Neutrophil (primary cell): ENCODE data around the genes ALG14 and AGL.

GRCh38 chr1:94022332-94022969, 98.5 kb downstream of the ABCA4 start:
- PRO-cap: no peak

GRCh38 chr1:94038299-94038958, 82.5 kb downstream of the ABCA4 start:
- PRO-cap: no peak

- PRO-cap: no peak
Observed at GRCh38 chr1:94194286-94194838, 43.0 kb downstream of the ARHGAP29 start.

- PRO-cap: no peak
Observed at GRCh38 chr1:94266025-94266363, 28.6 kb upstream of the ARHGAP29 start.

- PRO-cap: no peak
Observed at GRCh38 chr1:94300026-94300759, 62.8 kb upstream of the ARHGAP29 start.

DNA sequence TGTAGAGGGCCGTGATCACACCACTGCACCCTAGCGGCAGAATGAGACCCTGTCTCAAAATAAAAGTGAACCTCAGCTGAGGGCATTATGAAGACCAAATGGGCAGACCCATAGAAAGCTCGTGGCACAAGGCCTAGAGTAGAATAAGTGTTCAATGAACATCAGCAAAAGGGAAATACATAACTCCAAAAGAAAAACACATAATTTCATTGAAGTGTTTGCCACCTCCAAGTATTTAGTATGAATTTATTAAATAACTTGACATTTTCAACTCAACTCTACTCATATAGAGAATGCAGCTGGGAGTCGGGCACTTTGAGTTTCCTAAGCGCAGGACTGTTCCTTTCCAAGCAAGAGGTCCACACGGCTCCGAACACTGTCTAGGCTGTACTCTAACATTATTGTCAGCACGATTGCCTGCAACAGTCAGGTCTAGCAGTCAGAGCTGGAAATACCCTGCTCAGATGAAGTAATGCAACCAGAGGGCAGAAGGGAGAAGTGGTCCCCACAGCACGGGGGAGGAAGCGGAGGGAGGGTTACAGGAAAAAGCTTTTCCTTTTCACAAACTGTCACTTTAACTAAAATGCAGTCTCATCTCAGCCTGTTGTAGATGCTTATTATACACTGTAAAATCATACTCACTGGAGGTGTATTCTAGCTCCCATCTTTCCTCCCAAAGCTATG, 99.1 kb upstream of the SLC44A3 start:
- PRO-cap: unidirectional peak, minus-strand start at position 378 of the sequence

DNA sequence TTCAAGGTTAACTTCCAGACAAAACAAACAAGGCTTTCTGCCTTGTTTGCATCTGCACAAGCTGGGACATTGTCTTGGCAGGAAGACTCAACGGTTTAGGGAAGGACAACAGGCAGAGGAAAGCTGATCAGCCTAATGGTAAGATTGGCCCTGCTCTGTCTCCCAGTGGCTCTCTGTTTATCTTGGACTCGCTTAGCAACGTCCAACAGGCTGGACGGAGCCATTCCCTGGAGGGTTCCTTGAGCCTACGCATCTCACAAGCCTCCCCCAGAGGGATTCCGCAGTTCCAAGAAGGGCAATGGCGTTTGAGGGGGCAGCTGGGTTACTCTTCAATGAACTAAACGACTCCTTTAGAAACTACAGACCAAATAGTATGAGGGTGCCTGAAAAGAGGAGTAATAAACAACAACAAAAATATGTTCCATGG, 62.1 kb upstream of the SLC44A3 start:
- PRO-cap: no peak

- PRO-cap: no peak
Observed at GRCh38 chr1:94801872-94802766, 18.0 kb upstream of the SLC44A3 start.

GRCh38 chr1:94884049-94884586, 42.8 kb downstream of the CNN3 start:
- PRO-cap: no peak

GRCh38 chr1:95013871-95014496, 58.8 kb downstream of the ALG14 start:
- PRO-cap: no peak

- PRO-cap: unidirectional peak, plus-strand start at chr1:95073008
Observed at GRCh38 chr1:95071961-95073135, at the start of gene ALG14. Gene ALG14 (minus strand): TSS chr1:95072951.

GRCh38 chr1:95625314-95625589, 391.2 kb downstream of the RWDD3 start:
- PRO-cap: no peak

DNA sequence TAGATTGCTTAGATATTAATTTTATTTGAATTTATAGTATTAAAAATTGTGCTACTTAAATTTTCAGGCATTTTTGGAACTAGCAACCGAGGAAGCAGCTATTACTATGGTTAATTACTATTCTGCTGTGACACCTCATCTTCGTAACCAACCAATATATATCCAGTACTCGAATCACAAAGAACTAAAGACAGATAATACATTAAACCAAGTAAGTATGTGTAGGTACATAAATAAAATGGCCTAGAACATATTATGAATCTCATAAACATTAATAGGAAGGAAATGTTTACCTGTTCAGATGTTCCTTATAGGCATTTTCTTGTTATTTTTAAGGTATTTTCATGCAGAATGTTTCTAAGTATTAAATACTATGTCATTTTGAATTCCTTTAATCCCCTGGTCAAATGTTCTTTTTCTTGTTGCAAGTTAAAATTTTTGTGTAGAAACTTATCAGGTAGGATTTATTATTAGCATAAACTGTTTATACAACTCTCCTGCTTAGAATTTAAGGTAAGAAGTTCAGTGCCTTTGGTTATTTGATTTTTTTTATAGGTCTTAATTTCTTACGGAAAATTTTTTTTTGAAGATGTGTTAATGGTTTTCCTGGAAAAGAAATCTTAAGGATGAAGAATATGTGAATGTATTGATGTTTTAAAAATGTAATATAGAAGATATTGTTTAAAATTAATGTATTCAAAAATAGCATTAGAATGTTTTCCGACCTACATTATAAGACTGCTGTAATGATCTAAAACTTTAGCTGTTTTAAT, 49.2 kb downstream of the PTBP2 start:
- PRO-cap: no peak

GRCh38 chr1:96799381-96799882, 77.8 kb downstream of the PTBP2 start:
- PRO-cap: no peak

DNA sequence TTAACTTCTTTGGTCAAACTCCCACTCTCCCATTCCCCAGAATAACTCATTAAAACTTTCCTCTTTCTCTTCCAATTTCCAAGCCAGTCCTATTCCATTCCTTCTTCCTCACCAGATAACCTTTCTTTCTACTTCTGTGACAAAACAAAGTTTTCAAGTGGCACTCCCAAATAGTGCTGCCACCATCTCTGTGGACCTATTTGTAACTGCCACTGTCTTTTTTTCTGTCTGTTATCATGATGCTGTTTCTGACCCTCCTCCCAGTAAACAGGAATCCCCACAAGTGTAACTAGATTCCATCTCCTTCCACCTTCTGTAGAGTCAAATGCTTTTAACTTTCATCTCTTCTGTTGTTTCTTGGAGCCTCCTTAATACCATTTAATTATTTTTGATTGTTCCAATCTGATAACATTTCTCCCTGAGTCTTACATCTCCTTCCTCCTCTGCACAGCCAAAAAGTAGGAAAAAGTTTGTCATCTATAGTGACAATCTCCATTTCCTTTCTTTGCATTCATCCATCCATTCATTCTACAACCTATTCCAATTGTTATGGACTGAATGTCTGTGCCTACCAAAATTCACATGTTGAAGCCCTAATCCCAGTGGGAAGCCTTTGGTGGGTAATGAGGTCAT, 120.2 kb downstream of the DPYD start:
- PRO-cap: no peak

DNA sequence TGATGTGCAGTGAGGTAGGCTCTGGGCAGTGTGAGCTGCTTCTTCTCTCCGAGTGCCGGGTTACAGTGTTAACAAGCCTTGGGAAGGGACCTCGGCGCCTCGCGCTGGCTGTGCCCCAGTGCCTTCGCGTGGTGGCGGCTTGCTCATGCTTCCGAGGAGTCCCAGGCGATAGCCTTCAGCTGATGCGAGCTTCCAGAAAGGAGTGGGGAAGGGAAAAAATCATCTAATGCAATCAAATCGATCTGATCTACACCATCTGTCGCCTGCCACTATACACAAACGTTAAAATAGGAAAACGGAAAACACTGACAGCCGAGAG, 128.6 kb upstream of the DPYD start:
- PRO-cap: no peak

GRCh38 chr1:99549034-99549513, 96.8 kb upstream of the PALMD start:
- PRO-cap: no peak

- PRO-cap: no peak
Observed at GRCh38 chr1:99566566-99567210, 79.2 kb upstream of the PALMD start.

GRCh38 chr1:99778821-99779070, 12.3 kb upstream of the FRRS1 start:
- PRO-cap: no peak

DNA sequence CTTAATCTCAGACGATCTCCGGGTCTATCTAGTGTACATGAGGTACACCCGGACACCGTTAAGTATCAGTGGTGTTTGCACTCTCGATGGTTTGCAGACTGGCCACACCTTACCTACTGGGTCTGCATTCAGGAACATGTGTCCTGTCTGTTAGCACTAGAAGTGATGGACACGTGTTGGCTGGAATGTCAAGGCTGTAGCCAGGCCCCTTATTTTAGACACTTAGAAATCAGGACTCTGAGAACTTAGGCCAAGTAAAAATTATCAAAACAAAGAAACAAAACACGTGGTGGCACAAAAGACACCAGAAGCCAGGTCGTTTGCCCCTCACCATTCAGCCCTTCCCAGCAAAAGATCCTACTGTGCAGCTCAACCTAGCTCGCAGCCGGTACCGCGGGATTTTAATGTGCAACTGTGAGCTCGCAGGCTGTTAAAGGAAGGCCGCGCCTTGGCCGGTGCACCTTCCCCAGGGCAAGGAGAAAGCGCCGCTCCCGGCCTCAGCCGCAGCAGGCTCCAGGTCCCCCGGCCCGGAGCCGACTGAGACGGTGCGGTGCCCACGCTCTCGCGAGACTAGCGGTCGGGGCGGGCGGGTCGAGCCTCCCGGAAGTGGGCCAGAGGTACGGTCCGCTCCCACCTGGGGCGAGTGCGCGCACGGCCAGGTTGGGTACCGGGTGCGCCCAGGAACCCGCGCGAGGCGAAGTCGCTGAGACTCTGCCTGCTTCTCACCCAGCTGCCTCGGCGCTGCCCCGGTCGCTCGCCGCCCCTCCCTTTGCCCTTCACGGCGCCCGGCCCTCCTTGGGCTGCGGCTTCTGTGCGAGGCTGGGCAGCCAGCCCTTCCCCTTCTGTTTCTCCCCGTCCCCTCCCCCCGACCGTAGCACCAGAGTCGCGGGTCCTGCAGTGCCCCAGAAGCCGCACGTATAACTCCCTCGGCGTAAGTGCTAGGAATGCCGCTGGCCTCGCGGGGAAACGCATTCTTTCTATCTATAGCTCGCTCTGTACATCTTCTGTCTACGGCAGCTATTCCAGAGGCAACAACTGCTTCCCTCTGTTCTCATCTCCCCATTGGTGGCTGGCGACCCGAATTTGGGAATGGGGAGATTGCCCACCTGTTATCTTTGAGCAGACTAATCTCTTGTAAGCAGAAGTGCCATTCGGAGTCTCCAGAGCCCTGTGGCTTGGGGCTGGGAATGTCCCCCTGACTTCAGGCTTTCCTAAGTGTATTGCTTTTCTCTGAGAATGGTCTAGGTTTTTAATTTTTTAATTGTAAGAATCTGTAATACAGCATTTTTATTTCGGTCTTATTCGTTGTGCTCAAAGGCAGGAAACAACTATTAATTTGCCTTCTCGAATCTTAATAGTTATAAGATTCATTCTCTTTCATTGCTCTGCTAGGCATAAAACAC, at the start of gene AGL:
Gene AGL (plus strand): TSS at position 877 of the 1,403 bp plus-strand sequence.
- PRO-cap: unidirectional peak, plus-strand start at position 642 of the sequence